ENCODE measurements around the genes DEF6 and LHFPL5.

DNA sequence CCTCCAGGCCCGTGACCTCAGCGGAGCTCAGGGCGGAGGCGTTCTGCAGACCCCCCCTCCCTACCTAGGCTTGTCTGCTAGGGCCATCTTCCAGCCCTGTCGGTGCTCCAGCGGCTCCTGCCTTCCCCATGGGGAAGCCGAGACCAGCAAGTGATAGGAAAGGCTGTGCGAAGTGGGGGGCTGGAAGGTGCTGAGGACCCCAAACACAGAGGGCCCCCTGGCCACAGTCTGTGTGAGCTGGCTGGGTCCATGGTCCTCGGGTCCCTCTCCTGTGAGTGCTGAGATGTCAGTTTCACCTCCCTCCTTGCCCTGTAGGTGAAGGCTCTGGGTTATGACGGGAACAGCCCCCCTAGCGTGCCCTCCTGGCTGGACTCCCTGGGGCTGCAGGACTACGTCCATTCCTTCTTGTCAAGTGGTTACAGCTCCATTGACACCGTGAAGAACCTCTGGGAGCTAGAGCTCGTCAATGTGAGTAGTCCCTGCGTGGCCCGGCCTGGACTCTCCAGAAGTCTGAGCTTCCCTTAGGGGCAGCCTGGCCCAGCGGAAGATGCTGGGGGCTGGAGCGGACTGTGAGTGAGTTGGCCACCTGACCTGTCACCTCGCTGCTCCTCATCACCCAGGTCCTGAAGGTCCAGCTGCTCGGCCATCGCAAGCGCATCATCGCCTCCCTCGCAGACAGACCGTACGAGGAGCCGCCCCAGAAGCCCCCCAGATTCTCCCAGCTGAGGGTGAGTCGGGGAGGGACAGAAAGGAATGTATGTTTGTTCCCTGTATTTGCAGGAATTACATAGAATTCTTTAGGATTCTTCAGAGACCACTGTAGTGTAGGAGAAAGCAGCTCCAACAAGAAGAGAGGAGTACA lies 61.7 kb downstream of the TCP11 start:
- RRBS = no CpG with 5 or more reads among the region's 28 CpGs
CAGE:
- cytosol, long polyA plus RNA = no peak
- long polyA plus RNA = no peak
- nucleus, long polyA plus RNA = no peak

DNA sequence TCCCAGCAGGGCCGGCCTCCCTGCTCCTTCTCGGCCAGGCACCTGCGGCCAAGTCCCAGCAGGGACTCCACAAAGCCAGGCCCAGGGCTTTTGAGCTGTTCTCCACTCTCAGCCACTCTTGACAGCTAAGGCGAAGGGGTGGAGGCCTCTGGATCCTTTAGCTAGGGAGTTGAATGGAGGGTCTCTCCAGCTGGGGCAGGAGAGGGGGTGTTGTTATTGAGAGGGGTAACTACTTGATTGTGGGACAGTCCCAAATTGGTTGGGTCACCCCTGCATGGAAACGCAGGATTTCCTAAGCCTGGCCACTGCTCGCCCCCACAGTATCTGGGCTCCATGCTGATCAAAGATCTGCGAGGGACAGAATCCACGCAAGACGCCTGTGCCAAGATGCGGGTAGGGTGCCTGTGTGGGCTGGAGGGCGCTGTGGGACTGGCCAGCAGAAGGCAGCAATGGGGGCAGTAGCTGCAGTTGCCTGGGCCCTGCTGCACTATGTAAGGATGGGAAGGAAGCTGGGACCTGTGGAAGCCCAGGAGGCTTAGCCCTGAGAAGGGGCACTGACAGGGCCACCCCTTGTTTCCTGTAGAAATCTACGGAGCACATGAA lies 58.2 kb downstream of the TCP11 start:
- RRBS = no CpG with 5 or more reads among the region's 12 CpGs
CAGE:
- cytosol, long polyA plus RNA = no peak
- long polyA plus RNA = no peak
- nucleus, long polyA plus RNA = no peak

- RRBS = no CpG with 5 or more reads among the region's 5 CpGs
CAGE:
- cytosol, long polyA plus RNA = no peak
- long polyA plus RNA = no peak
- nucleus, long polyA plus RNA = no peak
Observed at GRCh38 chr6:35280804-35281345, 16.7 kb upstream of the DEF6 start.

DNA sequence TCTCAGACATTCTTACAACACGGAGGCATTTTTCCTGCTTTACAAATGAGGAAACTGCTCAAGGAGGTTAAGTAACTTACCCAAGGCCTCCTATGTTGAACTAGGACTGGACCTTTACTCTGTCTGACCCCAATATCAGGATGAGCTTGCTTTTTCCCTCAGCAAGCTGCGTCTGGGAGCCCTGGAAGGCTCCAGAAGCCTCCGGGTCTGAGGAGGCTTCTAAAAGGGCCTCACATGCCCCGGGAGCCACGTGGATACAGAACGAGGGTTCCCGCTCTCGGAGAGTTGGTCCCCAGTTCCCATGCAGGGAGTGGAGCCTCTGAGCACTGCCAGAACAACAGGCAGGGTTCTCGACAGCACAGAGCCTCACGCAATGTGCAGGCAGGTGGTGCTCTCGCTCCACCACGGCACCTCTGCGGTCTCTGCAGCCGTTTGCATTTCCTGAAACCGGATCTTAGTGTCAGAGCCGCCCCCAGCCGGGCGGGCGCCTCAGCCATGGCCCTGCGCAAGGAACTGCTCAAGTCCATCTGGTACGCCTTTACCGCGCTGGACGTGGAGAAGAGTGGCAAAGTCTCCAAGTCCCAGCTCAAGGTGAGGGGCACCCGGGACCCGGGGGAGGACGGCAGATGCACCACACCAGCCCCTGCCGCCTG lies at the start of gene DEF6:
TSS of gene DEF6 (plus strand) at position 457 of the 653 bp plus-strand sequence.
- RRBS = 58% methylated on average over 2 of the region's 28 CpGs
CAGE:
- cytosol, long polyA plus RNA = no peak
- long polyA plus RNA = start-site peak on the plus strand centred at position 480 of the sequence, 16 bp wide, 58 and 81 reads in 2 replicates
- nucleus, long polyA plus RNA = no peak

DNA sequence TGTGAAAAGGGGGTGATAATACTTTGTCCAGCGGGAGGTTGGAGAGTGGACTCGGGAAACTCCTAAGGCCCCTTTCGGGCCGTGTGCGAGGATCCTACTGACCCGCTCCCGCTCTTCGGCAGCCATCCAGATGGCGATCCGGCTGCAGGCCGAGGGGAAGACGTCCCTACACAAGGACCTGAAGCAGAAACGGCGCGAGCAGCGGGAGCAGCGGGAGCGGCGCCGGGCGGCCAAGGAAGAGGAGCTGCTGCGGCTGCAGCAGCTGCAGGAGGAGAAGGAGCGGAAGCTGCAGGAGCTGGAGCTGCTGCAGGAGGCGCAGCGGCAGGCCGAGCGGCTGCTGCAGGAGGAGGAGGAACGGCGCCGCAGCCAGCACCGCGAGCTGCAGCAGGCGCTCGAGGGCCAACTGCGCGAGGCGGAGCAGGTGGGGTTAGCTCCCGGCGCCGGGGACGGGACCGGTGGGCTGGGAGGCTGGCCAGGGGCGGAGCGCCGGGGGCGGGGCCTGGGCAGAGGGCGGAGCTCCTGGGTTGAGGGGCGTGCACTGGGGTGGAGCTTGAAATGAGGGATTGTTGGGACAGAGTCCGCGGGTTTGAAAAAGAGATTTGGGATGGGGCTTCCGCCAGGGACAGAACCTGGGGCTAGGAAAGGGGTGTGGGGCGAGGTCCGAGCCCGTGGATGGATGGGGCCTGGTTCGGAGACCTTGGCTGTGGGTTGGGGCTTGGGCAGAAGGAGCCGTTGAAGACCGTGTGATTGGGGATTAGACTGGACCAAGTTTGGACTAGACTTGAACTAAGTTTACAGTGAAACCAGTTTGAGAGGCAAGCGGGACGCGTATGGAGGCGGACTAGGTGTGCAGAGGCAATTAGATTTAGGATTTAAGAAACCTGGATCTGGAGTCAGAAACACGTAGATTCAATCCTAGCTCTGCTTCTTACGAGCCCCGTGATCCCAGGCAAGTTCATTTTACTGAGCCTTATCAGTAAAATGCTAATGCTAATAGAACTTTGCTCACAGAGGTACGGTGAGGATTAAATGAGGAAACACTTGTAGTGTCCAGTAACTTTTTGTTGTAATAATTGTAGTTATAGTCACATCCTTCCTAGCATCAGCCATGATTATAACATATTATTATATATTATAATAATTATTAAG lies 20.8 kb downstream of the DEF6 start:
- RRBS = under 1% methylated on average over 11 of the region's 65 CpGs
CAGE:
- cytosol, long polyA plus RNA = no peak
- long polyA plus RNA = no peak
- nucleus, long polyA plus RNA = start-site peak on the plus strand centred at position 253 of the sequence, 807 bp wide, 30 reads

DNA sequence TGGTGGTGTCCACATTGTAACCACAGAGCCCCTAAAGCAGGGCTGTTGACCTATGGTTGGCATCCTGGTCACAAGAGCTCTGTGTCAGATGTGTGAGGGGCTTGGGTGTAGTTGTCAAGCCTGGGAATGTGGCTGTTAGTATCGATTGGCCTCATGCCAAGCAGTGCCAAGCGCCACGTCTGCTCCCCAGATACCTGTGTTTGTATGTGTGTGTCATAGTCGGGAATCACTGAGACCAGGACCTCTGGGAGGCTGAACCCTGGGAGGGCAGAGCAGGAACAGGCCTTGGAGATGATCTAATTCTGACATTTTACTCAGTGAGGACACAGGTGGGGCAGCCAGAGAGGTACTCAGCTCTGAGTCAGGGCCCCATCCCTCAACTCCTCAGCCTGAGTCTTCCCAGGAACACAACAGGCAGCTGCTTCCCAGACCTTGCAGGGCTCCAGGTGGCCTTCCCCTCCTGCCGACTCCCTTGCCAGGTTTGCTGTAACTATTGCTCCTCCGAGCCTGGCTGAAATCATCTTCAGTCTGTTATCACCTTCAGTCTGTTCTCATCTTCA lies 51.2 kb upstream of the FANCE start:
- RRBS = no CpG with 5 or more reads among the region's 6 CpGs
CAGE:
- cytosol, long polyA plus RNA = no peak
- long polyA plus RNA = no peak
- nucleus, long polyA plus RNA = no peak

- RRBS = no CpG with 5 or more reads among the region's 6 CpGs
CAGE:
- cytosol, long polyA plus RNA = no peak
- long polyA plus RNA = no peak
- nucleus, long polyA plus RNA = no peak
Observed at GRCh38 chr6:35415137-35415754, 36.9 kb upstream of the FANCE start.

GRCh38 chr6:35468528-35469392 lies 559 bp downstream of the RPL10A start:
- RRBS = under 1% methylated on average over 18 of the region's 72 CpGs
CAGE:
- cytosol, long polyA plus RNA = no peak
- long polyA plus RNA = no peak
- nucleus, long polyA plus RNA = no peak

DNA sequence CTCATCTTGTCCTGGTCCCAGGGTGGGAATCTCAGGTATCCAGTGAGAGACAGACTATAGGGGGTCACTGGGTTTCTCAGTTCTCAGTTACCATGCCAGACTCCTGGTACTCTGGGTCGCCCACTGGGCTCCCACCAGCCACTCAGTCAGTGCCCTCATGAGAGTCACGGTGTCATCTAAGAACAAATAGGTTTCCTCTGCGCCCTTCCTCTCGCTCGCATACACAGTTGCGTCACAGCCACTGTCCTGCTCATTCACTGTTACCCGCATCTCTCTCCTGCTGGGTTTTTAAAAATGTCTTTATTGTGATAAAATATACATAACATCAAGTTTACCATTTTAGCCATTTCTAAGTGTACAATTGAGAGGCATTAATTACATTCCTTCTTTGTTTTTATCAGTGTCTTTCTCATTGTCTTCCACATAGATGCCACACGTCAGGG lies 4.0 kb downstream of the TEAD3 start:
- RRBS = no CpG with 5 or more reads among the region's 8 CpGs
CAGE:
- cytosol, long polyA plus RNA = no peak
- long polyA plus RNA = no peak
- nucleus, long polyA plus RNA = no peak

- RRBS = 7% methylated on average over 12 of the region's 75 CpGs
CAGE:
- cytosol, long polyA plus RNA = no peak
- long polyA plus RNA = no peak
- nucleus, long polyA plus RNA = no peak
Observed at GRCh38 chr6:35497704-35498768, 1.2 kb upstream of the TEAD3 start.

DNA sequence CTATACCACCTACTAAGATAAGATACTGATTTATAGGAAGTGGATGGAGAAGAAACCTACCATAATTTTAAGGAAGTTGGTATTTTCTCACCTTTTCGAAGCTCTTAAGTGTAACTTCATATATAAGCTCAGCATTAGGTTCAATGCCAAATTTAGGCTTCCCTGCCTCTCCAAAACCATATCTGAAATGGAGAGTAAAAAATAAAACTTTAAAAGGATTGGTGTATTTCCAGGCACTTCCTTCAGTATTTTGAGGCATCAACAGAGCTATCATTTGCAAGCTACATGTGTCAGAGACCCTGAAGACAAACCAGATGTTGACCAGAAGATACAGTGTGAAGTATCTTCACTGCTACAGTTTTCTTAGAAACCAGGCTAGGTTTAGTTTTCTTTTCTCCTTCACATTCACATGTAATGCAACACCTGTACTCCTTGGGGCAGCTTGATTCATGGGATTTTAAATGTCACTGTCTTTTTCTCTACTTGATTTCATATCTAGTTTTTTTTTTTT lies 78.4 kb upstream of the TULP1 start:
- RRBS = no CpG with 5 or more reads among the region's 1 CpG
CAGE:
- cytosol, long polyA plus RNA = no peak
- long polyA plus RNA = no peak
- nucleus, long polyA plus RNA = no peak

DNA sequence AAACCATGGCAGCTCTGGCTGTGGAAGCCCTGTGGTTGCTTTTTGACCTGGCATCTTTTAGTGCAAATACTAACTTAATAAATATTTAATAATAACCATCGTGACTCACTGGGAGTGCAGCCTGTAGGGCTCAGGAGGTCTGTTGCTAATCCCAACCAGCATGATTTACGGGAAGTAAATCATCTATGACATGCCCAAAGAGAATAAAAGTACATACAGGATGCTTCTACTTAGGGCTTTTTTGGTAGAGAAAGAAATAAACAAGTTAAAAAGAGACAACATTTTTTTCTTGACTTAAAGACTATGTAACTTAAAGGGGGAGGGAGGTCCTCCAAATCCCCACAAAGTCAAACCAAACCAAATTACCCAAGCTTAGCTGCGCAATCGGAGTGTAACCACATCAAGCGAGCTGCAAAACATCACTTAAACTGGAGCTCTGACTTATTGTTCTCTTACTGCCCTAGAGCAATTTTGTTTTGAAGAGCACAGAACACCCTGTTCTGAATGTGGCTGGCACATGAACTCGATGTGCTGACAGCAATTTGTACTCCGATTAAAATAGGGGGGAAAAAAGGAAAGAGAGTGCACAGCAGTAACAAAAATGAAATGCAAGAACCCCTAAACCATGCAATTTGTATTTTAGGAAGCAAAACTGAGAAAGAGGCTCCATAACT lies 87.0 kb downstream of the FKBP5 start:
- RRBS = no CpG with 5 or more reads among the region's 7 CpGs
CAGE:
- cytosol, long polyA plus RNA = no peak
- long polyA plus RNA = no peak
- nucleus, long polyA plus RNA = no peak

DNA sequence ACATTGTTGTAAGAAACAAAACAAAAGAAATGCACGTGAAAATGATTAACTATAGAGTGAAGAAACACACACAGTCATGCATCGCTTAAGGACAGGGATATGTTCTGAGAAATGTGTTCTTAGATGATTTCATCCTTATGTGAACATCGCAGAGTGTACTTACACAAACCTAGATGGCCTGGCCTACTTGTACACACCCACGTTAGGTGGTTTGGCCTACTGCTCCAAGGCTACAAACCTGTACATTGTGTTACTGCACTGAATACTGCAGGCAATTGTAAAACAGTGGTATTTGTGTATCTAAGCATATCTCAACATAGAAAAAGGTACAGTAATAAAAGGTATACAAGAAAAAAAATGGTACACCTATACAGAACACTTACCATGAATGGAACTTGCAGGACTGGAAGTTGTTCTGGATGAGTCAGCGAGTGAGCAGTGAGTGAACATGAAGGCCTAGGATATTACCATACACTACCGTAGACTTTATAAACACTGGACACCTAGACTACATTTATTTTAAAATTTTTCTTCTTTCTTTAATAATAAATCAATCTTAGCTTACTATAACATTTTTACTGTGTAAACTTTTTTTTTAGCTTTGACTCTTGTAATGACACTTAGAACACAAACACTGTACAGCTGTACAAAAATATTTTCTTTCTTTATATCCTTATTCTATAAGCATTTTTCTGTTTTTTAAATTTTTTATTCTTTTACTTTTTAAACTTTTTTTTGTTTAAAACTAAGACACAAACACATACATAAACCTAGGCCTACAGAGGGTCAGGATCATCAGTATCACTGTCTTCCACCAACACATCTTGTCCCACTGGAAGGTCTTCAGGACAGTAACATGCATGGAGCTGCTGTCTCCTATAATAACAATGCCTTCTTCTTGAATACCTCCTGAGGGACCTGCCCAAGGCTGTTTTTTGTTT lies 48.4 kb downstream of the FKBP5 start:
- RRBS = no CpG with 5 or more reads among the region's 6 CpGs
CAGE:
- cytosol, long polyA plus RNA = no peak
- long polyA plus RNA = no peak
- nucleus, long polyA plus RNA = no peak

- RRBS = no CpG with 5 or more reads among the region's 2 CpGs
CAGE:
- cytosol, long polyA plus RNA = no peak
- long polyA plus RNA = no peak
- nucleus, long polyA plus RNA = no peak
Observed at GRCh38 chr6:35686390-35687018, 2.2 kb downstream of the FKBP5 start.

DNA sequence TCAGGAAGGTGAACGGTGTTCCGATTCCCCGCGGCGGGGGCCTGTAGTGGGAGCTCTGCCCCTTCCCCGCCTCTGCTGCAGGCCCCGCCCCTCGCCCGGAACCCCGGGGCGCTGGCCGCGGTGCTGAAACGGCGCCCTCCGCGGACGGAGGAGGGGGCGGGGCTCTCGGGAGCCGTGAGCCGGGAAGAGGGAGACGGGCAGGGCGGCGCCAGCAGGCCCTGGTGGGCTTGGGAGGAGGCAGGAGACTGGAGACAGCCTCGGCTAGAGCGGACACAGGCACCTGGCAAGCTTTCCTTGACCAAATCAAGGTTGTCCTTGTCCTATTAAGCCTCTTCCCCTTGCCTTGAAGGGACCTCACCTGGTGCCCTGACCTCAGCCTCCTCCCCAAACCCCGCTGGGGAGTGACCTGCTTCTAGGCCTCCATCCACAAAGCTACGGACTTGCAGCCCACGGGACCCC lies at the start of gene LHFPL5:
TSS of gene LHFPL5 (plus strand) at position 165 of the 459 bp plus-strand sequence.
- RRBS = under 1% methylated on average over 10 of the region's 30 CpGs
CAGE:
- cytosol, long polyA plus RNA = no peak
- long polyA plus RNA = no peak
- nucleus, long polyA plus RNA = no peak

DNA sequence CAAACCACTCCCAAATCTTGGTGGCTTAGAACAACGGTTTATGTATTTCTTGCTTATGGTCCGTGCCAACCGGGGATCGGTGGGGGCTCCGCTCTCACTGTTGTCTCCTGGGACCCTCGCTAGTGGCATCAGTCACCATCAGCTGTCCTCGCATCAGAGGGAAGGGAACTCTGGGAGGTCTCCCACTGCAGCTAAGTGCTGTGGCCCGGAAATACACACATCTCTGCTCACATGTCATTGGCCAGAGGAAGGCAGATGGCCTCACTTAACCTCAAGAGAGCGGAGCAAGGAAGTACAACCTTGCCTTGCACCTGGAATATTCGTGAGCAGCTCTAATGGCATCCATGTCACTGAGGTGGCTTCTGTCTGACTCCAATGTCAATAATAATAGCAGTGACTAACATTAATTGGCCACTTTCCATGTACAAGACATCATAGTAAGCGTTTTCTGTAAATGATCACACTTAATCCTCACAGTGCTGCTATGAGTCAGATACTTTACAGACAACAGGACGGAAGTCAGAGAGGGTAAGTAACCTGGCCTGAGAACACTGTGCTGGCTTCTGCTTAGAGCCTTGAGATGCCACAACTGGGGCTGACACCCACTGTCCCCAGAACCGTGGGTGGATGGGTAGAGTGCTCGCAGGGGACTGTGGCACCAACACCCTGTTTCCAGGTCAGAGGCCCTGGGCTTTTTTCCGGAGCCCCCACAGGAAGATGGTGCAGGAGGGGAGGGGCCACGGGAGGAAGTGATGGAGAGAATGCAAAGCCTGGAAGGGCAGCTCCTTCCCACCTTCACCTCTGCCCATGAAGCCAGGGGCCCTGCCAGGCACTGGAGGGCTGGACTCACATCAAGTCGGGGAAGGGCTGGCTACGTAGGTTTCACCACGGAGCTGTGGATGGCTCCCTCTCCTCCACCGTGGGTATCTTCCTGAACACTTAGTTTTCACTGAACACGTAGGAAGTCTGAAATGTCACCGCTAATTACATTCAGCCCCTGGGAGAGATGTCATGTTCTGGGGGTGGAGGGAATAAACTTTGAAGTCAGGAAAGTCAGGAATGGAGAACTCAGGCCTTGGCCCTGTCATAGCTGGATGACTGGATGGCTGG lies 6.1 kb downstream of the LHFPL5 start:
- RRBS = no CpG with 5 or more reads among the region's 22 CpGs
CAGE:
- cytosol, long polyA plus RNA = no peak
- long polyA plus RNA = no peak
- nucleus, long polyA plus RNA = no peak

- RRBS = no CpG with 5 or more reads among the region's 7 CpGs
CAGE:
- cytosol, long polyA plus RNA = no peak
- long polyA plus RNA = no peak
- nucleus, long polyA plus RNA = no peak
Observed at GRCh38 chr6:35922066-35922751, 1.3 kb upstream of the SRPK1 start.

DNA sequence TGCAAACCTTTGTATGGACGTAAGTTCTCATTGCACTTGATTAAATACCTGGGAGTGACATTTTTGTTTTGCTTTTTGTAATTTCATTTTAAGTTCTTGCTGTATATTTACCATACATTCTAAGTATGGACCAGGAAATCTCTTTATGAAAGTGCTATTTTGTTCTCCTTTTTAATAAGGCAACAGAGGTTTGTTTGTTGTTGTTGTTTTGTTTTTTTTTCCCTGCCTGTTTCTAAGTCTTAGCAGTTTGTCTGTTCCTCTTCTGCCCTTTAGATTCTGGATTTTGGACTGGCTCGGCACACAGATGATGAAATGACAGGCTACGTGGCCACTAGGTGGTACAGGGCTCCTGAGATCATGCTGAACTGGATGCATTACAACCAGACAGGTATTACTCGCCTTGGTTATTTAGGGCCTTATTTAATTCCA lies 48.0 kb downstream of the MAPK14 start:
- RRBS = no CpG with 5 or more reads among the region's 4 CpGs
CAGE:
- cytosol, long polyA plus RNA = no peak
- long polyA plus RNA = no peak
- nucleus, long polyA plus RNA = no peak

GRCh38 chr6:36086637-36087678 lies 43.4 kb upstream of the MAPK13 start:
- RRBS = no CpG with 5 or more reads among the region's 3 CpGs
CAGE:
- cytosol, long polyA plus RNA = no peak
- long polyA plus RNA = no peak
- nucleus, long polyA plus RNA = no peak

GRCh38 chr6:36108276-36108986 lies 21.9 kb upstream of the MAPK13 start:
- RRBS = no CpG with 5 or more reads among the region's 11 CpGs
CAGE:
- cytosol, long polyA plus RNA = no peak
- long polyA plus RNA = no peak
- nucleus, long polyA plus RNA = no peak